Osteocyte (in vitro differentiated cells): ENCODE results near the gene USP34.

DNA sequence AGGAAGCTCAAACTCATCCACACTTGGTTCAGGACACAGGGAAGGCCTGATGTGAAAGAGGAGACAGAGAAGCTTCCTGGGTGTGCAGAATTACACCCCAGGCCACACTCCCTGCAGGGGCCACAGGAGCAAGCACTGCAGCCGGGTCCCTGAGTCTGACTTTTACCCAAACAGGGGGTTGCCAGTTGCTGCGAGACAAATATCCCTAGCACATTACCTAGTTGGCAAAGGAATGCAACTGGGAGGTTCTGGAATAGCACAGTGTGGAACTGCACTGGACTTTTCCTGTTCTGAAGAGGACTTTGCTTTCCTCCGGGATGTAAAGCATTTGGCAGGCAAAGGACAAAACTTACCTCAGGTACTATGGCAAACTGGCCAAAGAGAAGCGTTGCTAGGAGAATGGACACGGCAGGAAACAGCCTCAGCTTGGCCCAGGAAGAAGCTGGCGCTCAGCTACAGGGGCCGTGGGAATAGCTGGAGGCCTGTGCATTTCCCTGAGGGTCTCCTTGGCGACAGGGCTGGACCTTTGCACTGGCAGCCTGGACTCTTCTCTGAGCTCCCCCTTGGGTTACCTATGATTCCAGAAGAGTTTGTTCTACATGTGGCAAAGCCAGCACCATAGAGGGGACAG is 45.1 kb downstream of the BCL11A start:
- PRO-cap: no peak

GRCh38 chr2:60545673-60546437 is 7.6 kb downstream of the BCL11A start:
- PRO-cap: no peak

GRCh38 chr2:60552248-60553006 is 1.0 kb downstream of the BCL11A start:
- PRO-cap: no peak

DNA sequence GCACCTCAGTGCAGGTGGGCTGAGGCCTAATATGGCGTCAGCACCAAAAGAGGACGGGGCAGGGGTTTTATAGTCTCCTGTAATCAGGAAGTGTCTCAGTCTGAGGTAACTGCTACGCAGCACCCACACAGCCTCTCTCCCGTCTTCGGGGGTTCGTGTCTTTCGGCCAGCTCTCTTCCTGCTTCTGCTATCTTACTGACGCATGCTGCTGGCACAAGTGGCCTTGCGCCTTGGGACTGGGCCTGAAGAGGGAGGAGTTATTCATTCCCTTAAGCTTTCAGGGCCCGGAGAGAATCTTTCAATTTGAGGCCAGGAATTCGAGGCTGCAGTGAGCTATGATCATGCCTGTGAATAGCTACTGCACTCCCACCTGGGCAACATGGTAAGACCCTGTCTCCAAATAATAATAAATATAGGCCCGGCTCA is 14.5 kb upstream of the PAPOLG start:
- PRO-cap: no peak

GRCh38 chr2:60873430-60873749 is 8.0 kb upstream of the REL start:
- PRO-cap: no peak

DNA sequence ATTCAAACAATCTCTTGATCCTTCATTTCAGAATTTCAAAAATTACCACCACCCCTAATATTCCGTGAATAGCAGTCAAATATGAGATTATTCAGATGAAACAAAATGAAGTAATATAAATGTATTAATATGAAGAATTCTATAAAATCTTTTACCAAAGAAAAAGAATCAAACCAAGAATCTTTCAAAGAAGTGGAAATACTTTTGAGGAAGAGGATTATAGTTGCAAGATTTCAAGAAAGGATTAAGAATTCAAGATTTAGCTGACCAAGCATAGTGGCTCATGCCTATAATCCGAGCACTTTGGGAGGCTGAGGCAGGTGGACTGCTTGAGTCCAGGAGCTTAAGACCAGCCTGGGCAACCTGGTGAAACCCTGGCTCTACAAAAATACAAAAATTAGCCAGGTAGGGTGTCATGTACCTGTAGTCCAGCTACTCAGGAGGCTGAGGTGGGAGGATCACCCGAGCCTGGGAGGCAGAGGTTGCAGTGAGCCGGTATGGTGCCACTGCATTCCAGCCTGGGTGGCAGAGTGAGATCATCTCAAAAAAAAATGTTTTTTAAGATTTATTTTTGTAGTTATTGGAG is 17.7 kb downstream of the REL start:
- PRO-cap: no peak

GRCh38 chr2:61012206-61012645 is 5.3 kb upstream of the PEX13 start:
- PRO-cap: no peak

DNA sequence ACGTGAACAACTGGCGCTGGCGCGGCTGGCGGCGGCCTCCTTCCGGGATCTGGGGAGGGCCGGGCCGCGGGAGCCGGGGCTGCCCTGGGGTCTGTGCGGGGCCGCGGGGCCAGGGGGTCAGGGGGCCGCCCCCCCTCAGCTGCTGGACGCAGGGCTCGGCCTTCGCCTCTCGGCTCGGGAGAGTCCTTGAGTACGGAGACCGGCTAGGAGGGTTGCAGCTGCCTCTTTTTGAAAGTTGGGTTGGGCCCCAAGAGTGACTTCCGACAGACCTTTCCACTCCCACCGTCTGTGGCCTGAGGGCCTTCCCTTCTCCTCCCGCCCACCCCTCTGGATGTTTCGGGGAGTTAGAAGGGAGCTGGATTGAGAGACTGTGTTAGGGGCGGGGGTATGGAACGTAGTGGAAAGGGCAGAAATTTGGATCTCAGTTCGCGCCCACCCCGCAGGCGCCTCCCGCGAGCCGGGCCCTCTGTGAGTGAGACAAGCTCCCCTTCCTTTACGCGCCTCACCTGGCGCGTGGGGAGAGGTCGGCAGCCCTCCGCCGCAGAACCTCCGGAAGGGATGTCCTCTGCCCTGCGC is 15.7 kb downstream of the C2orf74 start:
- PRO-cap: no peak

- PRO-cap: no peak
Observed at GRCh38 chr2:61469785-61470460, 964 bp downstream of the USP34 start.

GRCh38 chr2:61470975-61471883 is at the start of gene USP34:
TSS of gene USP34 (minus strand) at chr2:61471087.
- PRO-cap: bidirectional peak, plus-strand start at chr2:61471033, minus-strand start at chr2:61471166; bidirectional peak, plus-strand start at chr2:61471372, minus-strand start at chr2:61471256; unidirectional peak, minus-strand start at chr2:61471792

GRCh38 chr2:61471884-61472340 is 1.0 kb upstream of the USP34 start:
- PRO-cap: no peak

GRCh38 chr2:61530825-61531887 is 7.0 kb downstream of the XPO1 start:
- PRO-cap: no peak

DNA sequence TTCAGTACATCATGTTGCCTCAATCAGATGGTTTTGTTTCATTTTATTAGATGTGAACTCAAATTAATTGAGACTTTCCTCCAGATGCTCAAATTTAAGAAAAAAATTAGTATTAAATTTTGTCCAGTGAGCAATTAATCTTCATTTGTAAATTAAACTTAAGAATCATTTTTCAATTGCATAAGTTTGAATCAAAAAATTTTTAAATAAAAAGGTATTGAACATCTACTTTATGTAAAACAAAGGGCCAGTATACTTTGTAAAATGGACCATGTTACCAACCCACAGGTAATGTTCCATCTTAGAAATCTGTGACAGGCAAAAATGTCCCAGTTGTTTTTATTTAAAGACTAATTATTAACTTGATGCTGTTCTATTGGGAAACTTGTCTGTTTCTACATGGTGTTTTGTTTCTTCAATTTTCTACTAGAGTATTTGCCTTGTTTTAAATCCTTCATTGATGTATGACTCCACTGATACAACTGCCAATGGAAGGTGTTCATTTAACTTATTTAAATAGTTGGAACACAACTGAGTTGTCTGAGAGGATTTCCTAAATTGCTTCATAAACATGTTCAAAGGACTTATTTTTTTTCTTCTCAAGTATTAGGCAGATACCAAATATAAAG is 151.8 kb upstream of the XPO1 start:
- PRO-cap: no peak

DNA sequence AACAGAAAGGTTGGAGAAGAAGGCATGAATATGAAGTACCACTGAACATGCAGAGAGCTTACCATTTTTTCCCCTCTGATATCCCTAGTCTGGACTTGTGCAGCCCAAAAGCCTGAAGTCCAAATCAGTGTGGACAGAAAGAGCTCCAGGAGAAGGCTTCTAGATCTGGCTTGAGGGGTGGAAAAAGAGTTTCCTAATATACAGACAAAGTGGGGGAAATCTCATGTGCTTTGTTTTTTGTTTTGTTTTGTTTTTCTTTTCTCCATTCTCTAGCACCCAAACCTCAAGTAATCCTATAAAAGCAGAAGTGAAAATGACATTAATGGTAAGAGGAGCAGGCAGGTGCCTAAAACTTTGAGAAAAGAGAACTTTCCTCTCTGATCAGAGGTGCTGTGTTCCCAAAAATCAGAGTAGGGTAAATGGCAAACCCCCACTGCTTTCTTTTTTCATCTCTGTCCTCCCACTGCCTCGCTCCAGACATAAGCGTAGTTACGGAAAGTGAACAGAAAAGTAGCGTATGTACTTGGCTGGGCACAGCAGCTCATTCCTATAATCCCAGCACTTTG is 77.9 kb downstream of the FAM161A start:
- PRO-cap: no peak

DNA sequence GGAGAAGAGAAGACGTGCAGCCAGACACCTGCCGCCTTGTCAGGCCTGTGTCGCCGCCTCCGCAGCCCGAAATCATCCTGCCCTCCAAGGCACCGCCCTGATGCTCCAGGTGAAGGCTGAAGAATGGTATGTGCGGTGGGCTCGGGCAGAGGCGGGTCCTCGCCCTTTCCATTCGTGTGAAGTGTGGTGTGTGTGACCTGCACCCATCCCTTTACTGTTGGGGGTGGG is 60.5 kb downstream of the FAM161A start:
- PRO-cap: no peak

DNA sequence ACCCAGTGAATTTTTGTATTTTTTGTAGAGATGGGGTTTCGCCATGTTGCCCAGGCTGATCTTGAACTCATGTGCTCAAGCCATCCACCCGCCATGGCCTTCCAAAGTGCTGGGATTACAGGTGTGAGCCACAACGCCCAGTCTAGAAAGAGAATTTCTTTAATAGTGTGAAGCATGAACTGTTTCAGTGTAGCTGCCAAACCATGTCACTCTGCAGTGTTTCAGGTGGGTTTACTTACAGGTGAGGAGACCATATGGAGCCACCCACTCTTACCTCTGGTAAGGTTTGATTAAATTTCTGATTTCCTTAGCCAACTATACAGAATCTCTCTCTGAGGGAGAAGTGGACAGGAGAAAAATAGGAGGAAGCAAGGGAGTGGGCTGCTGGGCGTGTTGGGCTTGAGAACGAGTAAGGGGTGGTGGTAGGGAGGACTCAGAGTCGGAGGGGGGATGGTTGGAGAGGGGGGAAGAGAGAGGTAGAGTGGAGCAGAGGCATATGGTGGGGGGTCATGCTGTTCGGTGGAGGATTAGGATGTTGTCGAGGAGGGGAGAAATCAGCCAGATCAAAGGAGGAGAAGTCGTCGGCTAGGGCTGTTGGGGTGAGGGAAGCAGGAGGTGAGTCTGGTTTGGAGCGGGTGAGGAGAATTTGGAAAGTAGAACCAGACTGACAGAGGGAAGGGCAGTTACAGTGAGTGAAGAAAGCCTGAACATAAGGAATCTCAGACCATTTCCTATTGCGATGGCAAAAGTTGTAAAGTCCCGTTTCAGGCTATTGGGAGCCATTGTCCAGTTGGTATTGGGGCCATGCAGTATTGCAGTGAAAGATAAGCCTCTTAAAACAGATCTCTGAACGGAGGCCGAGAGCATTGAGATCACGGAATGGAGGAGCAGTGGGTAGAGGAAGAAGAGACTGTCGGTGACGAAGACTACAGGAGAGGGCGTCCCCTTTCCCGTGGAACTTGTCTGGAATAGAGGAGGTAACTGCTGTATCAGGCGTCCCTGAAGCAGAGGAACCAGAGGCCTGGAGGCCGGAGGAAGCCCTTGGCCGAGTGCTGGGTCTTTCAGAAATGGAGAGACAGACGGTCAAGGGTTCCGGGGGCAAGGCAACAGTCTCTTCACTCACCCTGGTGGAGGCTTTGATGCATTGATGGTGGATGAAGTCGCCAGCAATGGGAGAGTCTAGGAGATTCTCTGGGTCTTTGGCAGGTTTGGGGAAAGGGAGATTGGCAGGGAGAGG is 18.9 kb downstream of the COMMD1 start:
- PRO-cap: no peak

DNA sequence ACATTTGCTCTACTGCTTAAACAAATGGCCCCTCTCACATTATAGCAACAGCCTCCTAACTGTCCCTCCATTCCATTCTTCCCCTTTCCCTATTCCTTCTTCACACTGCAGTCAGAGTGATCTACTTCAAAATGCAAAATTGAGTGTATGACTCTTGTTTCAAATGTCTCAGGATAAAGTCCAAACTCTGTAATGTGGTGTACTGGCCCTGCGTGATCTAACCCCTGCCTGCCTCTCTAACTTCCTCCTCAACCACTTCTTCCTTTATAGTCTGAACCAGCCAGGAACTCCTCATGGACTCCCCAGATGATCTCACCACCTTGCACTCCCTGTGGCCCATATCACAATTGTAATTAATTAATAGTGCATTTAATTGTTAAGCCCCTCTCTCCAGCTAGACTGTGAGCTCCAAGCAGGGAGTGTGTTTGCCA is 3.1 kb upstream of the B3GNT2 start:
- PRO-cap: no peak

- PRO-cap: no peak
Observed at GRCh38 chr2:62208708-62209756, 13.1 kb downstream of the B3GNT2 start.

DNA sequence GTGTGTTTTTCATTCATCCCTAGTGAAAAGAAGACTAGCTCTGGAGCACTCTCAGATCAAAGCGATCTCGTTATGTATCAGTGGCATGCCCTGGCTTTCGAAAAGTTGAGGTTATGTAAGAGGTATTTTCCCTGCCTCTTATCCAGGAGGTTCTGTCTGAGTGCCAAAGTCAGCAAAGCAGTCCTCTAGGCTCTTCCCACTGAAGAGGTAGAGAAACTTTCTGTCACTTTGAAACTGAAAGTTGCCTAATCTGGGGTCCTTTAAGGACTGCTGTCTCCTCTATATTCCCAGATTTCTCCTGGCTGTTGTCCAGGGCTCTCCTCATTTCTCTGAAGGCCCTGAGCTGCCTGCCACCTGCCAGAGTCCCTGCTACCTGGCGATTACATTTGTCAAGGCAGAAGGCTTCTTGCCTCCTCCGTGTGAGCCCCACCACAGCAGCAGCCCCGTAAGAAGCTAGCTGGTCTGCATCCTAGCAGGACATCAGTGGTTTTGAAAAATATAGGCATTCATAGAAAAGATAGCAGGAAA is 96.3 kb downstream of the B3GNT2 start:
- PRO-cap: no peak

DNA sequence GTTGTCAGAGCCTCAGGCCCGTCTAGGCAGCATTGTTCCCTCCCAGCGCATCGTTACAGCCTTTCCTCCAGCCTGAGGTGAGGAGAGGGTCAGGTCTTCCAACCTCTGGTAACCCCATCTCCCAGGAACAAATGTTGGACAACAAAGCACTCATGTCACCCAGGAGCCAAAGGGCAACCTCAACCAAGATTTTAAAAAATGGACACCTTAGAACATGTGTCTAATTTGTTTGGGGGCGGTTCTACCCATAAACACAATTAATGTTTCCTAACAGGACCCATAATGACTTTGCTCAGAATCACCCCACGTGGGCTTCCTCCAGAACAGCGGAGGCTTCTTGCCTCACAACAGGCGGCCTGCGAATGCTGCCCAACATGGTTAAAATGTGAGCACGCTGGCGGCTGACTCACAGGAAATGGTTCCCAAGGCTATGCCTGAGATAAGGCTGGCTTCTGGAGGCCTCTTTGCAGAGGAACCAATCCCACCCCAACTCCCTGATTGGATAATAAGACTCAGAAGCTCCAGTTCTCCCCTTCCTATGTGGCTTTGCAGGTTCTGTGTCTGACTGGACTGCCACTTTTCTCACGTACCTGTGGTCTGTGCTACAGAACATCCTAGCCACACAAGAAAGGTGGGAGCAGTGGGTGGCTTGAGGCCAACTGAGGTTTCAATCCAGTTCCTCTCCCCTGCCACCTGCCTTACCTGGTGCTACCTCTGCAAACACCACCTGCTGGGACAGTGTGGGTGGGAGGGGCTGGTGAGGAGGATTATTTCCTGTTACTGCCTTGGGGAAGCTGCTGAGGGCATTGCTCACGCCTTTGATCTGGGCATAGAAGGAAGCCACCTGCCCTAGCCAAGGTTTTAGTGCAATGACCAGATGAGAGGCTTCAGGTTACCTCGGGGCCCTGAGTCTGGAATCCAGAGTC is 108.8 kb downstream of the B3GNT2 start:
- PRO-cap: no peak